HCT116 (cell line): ENCODE measurements around the gene CASS4.

GRCh38 chr20:52616450-52617036 lies 355.6 kb upstream of the TSHZ2 start:
- RRBS, result no CpG with 5 or more reads among the region's 5 CpGs

DNA sequence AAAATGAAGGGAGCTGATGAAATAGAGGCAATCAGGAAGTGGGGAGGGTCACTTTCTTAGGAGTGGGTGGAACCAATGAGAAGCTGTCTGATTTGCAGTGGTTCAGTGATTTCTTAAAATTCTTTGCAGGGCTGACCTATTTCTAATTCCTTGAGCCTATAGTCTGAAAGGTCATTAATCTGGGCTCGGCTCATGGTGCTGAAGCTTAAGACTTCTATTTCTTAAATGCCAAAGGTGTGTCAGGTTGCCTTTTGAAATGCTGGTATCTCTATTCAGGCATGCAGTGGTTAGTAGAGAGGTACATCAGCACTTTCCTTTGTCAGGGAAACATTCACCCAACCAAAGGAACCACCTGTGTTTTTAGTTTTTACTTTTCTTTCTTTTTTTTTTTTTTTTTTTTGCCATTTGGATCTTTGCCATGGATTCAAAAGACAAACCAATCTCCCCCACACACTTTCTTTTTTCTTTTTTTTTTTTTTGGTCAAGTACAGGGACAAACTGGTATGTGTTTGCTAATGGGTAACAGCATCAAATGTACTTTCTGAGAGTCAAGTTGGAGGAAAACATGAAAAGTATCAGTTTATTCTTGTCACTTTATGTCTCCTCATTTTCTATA lies 296.4 kb upstream of the TSHZ2 start:
- RRBS, result no CpG with 5 or more reads among the region's 1 CpG

- RRBS, result no CpG with 5 or more reads among the region's 3 CpGs
These were observed 107.5 kb downstream of the TSHZ2 start for GRCh38 chr20:53079685-53080099.

GRCh38 chr20:53371906-53372615 lies 221.6 kb downstream of the ZNF217 start:
- RRBS, result no CpG with 5 or more reads among the region's 12 CpGs

DNA sequence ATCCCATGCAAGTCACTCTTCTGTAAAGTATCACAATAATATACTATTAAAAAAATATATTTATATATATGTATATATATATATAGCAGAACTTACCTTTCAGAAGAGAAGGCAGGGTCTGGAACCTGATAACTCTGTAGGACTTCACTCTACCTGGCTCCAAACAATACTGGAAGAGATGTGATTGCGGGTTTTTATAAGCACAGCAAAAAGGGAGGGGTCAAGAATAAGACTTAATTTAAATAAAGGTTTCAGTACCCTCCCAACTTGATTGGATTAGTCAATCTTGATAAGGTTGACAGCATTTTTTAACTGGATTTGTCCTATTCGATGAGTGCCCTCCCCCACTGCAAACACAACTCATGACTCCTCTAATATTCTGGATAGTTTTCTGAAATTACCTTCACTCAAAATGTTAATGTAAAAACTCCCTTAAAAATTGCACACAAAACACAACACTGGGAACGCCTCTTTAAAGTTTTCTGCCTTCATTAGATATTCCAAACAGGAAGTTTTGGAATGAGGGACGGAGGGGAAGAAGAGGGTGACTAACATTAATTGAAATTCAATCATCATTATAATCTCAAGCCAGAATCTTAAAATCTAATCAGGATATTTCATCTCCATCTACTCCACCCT lies 4.0 kb upstream of the ZNF217 start:
- RRBS, result no CpG with 5 or more reads among the region's 4 CpGs

- RRBS, result no CpG with 5 or more reads among the region's 7 CpGs
These were observed 103.2 kb upstream of the ZNF217 start for GRCh38 chr20:53696894-53697172.

DNA sequence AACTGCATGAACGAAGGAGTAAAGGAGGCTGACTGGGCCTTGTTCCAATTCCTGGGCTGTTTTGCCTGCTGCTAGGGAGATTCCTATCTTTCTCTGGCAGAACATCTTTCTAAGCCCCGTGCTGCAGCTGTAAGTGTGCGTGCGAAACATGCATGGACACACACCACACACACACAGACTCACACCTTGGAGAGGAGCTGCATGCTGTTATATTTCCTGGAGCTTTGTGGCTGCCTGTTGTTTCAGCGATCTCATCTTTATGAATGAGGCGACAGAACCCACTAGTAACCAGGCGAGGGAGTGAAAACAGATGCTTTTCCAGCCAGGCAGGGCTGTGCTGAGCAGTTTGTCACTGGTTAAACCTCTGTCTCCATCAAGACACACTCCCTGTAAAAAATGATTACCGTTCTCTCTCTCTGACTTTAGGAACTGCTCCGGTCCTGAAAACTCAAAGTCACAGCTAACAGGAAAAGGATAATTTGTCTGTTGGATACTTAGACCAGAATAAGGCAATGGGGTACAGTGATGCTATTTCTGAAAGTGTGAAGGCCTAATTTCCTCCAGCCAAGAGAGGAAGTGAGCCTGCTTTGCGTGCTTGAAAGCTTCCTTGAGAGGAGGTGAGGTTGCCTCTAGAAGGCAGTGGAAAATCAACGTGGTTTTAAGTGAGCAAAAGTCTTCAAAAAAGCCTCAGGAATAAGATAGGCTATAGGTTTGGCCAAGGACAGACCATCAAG lies 157.5 kb upstream of the ZNF217 start:
- RRBS, result no CpG with 5 or more reads among the region's 11 CpGs

DNA sequence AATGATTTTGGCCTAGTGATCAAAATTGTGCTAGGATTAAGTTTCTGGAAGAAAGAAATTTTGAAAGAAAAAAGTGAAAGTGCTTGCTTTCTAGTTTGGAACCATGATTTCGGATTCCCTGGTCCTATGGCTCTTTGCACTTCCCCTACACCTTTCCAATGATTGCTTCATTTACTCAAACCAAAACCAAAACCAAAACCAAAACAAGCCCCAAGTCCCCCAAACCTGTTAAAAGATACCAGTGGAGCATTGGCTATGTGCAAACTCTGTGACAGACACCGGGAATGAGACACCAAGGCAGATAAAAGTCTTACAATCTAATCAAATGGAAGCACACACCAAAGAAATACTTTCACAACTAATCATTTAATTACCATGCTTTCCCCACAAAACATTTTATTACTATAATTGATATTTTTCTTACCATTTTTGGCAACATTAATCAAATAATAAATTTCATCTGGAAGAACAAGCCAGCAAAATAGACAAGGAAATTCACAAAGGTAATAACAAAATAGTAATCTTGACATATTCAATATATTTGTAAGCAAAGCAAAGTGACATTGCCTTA lies 174.0 kb upstream of the ZNF217 start:
- RRBS, result no CpG with 5 or more reads among the region's 2 CpGs

DNA sequence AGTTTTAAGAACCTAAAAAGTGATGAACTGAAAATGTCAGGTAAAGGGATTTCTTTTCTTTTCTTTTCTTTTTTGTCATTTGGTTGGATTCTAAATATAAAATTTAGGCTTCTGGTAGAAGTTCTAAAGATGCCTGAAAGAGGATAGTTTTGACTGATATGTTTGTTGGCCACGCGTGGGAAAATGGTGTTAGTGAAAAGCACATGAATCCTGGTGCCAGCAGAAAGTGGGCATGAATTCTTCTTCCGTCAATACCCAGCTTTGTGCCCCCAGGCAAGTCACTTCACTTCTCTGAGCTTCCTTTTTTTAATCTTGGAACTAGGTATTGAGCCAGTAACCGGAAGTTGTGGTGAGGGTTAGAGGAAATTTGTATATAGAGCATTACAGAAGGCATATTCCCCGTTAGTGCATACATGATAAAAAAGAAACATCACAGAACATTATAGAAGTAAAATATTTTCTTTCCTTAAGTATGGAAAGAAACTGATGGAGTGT lies 223.3 kb downstream of the BCAS1 start:
- RRBS, result no CpG with 5 or more reads among the region's 5 CpGs

DNA sequence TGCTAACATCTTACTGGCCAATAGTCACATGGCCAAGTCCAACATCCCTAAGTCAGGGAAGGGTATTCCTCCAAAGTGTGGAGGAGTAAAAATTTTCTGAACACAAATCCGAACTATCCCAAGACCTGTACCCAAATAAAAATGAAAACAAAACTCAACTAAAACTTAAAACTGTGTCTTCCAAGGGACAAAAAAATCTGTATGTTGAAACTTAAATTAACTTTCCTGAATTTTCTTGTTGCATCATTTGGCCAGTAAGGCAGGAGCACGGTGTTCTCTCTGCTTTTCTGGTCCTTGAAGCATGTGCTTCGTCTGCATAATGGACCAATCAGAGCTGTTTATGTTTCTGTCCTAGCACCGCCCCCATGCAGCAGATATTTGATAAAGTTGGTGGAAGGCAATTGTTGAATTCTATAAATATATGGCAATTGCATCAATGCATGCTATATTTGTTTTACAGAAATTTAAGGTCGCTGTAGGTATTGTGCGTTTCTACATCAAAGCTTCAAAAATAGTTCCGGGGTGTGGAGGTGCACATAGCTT lies 206.5 kb downstream of the BCAS1 start:
- RRBS, result 49% methylated on average over 1 of the region's 7 CpGs

DNA sequence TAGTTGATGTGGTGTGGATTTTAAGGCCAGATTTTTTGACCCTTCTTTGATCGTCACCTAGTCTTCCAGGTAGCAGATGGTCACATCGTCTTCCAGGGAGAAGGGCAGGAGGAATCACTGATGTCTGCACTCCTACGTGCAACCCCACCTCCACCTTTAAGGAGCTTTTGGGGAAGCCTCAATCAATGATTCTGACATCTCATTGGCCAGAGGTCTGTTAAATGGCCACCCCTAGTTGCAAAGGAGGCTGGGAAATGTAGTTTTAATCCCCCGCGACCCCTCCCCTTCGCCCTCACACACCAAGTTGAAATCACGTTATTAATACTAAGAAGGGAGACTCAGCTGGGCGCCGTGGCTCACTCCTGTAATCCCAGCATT lies 151.5 kb downstream of the BCAS1 start:
- RRBS, result no CpG with 5 or more reads among the region's 9 CpGs

- RRBS, result no CpG with 5 or more reads among the region's 8 CpGs
These were observed 143.7 kb downstream of the BCAS1 start for GRCh38 chr20:53926497-53927227.

DNA sequence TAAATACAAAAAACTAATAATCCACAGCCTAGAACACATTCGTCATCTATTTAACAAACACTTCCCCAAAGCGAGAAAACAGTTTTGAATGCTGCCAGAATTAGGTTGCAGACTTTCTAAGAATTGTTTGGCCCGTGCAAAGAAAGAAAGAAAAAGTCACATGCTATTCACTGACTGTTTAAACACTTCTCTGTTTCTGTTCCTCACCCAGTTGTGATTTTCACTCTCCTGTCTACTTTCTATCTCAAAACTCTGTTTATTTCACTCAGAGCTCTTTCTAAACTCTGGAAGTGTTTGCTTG lies 52.5 kb downstream of the BCAS1 start:
- RRBS, result no CpG with 5 or more reads among the region's 3 CpGs

GRCh38 chr20:54078109-54078721 lies 7.8 kb upstream of the BCAS1 start:
- RRBS, result 100% methylated on average over 1 of the region's 5 CpGs

GRCh38 chr20:55744720-55745150 lies 260.6 kb downstream of the CBLN4 start:
- RRBS, result no CpG with 5 or more reads among the region's 12 CpGs

DNA sequence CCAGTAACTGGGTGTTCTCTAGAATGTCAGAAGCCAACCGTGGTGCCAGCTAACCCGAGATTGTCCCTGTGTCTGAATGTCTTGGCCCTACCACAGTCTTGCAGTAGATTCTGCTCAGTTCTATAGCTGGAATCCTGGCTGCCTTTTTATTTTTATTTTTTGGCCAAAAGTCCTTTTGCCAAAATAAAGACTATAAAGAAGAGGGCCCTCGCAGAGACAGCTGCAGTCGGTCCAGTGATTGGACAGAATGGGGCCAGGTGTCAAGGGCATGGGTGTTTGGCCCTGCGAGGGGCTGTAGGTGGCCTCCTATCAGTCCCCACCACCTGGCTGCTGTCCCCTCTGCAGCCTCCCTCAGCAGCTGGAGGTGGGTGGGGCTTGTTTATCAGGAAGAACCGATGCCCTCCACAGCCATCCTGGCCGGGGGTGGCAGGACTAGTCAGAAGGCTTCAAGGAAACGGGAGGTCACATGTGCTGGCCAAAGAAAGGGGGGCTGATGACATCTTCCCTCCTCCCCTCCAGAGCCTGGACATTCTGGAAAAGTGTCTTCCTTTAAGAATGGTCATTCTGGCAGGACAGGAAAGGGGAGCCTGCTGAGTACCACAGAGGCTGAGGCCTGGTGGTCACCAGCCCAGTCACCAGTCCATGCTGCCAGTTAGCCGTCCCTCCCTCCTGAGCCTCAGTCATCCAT lies 4.0 kb downstream of the FAM210B start:
- RRBS, result no CpG with 5 or more reads among the region's 9 CpGs

- RRBS, result no CpG with 5 or more reads among the region's 30 CpGs
These were observed 8.6 kb upstream of the CASS4 start for GRCh38 chr20:56403112-56404228.

GRCh38 chr20:56409294-56410087 lies 2.6 kb upstream of the CASS4 start:
- RRBS, result no CpG with 5 or more reads among the region's 7 CpGs

DNA sequence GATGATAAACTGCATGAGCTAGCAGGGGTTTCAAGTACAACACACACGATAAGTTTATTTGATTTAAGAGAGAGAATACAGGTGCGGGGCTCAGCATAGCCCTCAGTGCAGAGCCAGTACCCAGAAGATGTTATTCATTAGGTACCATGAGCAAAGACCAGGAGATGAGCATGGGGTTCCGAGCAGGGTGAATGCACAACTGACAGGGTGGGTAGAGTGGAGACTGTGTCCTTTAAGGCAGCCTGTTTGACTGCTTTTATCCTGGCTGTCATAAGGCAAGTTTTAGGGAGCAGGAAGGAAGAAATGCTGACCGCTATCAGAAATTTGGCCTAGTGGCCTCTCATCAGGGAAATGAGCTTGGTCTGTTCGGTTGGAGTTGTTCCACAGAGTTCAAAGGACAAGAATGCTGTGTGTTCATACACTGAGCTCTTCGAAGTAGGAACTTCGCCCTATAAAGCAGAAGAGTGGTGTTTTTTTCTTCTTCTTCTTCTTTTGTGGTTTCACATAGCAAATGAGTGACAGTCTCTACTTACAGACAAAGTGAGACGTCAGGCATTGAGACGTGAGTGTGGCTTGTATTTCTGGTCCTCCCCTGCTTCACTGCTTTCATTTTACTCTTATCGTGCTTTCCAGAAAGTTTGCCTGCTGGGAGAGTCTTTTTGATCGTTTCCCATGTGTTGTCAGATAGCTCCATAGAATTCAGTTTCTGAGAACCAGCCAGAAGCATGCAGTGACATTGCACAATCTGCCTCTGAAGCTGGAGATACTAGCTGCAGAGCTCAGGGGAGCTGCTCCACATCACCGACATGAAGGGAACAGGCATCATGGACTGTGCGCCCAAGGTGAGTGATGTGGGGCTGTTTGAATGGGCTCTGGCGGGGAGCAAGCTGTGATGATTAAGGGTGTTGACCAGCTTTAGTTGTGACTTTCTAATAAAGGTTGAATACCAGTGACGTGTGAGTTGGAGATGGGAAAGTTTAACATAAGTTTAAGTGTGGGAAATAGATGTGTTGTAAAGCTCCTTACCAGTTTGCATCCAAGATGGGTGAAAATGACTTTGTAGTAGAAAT lies at the start of gene CASS4:
Gene CASS4 (plus strand): TSS at position 608 of the 1,070 bp plus-strand sequence.
- RRBS, result no CpG with 5 or more reads among the region's 15 CpGs

- RRBS, result no CpG with 5 or more reads among the region's 8 CpGs
These were observed 15.5 kb downstream of the RTF2 start for GRCh38 chr20:56483890-56484425.